Trachea (tissue), 1 donor: ENCODE data around the gene IFRD1.

GRCh38 chr7:107961235-107962003 is 41.5 kb downstream of the LAMB1 start:
- PRO-cap = no peak

GRCh38 chr7:107980539-107980912 is 22.4 kb downstream of the LAMB1 start:
- PRO-cap = no peak

GRCh38 chr7:107999373-108000197 is 3.4 kb downstream of the LAMB1 start:
- PRO-cap = no peak

DNA sequence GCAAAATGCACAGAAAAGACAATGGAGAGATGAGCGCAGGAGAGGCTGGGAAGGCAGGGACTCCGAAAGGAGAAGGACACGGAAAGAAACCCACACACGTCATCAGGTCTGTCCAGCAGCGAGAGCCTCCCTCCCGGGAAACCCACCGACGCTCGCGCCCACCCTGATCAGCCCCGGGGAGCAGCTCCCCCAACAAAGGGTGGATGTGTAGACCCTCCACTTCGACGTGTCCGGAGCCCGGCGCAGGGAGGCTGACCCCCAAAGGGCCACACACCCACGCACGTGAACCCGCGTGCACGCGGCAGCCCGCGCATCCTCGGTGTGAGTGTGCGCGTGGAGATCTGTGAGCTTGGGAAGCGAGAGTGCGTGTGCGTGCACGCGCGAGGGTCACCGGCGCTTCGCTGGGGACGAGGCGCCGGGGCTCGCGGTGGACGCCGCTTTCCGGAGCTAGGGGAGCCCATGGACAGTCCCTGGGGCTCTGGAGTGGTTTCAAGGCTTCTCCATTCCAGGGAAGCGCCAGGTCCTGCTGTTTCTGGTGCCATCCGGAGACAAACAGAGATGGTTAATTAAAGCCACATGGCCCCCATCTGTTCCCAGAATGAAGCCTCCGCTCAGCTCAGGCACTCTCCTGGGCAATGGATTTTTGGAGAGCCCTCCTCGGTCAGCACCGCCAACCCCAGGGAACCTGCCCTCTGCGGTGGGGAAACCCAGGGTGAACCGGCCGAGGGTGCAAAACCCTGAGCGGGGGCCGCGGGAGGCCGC is 927 bp downstream of the LAMB1 start:
- PRO-cap = bidirectional peak, plus-strand start at position 346 of the sequence, minus-strand start at position 323 of the sequence

GRCh38 chr7:108245957-108246834 is 116.0 kb upstream of the LAMB4 start:
- PRO-cap = no peak

DNA sequence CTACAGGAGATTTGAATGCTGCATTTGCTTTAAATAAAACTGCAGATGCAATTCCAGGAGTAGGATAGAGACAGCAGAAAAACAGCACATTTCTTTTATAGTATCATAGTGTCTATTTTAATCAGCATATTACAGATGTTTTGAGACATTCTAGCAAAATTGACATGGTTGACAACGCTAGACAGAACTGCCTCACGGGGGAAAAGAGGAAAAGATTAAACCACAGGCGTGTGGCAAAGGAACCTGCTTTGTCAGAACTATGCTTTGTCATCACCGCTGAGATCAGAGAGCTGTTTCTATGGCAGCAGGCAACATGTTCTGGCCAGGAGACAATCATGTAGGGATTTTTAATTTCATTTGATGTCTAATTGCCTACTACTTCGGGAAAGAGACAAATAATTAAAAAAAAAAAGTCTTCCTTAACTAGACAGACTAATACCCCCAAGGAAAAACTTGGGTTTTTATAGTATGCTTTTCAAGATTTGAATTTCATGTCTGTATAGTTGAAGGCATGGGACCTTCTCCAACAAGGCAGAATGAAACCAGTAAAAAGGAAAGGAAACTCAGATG is 40.0 kb downstream of the NRCAM start:
- PRO-cap = no peak

DNA sequence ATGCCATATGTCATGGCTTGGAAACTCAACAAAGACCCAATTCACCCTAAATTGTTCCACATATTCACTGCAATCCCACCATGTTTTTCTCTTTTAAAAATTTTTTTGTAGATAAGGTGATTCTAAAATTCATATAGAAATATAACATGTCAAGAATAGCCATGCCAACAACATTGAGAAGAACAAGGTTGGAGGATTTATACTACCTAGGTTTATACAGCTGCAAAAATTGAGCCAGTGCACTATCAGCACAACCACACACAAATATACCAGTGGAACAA is 21.5 kb downstream of the PNPLA8 start:
- PRO-cap = no peak

- PRO-cap = unidirectional peak, plus-strand start at chr7:108570616; unidirectional peak, plus-strand start at chr7:108570745
These were observed 789 bp downstream of the DNAJB9 start for GRCh38 chr7:108570378-108570947.

DNA sequence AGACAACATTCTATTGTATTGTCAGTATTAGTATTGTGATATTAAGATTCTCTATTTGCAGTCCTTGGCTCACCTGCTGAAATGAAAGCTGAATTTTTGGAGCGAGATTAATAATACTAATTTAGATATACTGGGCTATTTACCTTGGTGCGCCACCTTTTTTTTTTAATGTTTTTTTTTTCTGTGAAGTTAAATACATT is 1.4 kb downstream of the DNAJB9 start:
- PRO-cap = no peak

DNA sequence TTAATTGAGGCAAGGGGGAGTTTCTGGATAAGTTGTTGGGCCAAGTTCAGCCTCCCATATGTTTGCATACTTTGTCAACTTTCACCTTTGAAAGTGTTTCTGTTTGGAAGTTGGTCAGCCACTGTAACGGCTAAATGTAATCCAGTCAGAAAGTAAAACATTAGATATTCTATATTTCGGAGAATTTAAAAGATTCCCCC is 567.9 kb upstream of the LRRN3 start:
- PRO-cap = no peak

GRCh38 chr7:110870018-110870502 is 220.9 kb upstream of the LRRN3 start:
- PRO-cap = no peak

- PRO-cap = unidirectional peak, plus-strand start at chr7:111067435
These were observed 23.8 kb upstream of the LRRN3 start for GRCh38 chr7:111067153-111067564.

DNA sequence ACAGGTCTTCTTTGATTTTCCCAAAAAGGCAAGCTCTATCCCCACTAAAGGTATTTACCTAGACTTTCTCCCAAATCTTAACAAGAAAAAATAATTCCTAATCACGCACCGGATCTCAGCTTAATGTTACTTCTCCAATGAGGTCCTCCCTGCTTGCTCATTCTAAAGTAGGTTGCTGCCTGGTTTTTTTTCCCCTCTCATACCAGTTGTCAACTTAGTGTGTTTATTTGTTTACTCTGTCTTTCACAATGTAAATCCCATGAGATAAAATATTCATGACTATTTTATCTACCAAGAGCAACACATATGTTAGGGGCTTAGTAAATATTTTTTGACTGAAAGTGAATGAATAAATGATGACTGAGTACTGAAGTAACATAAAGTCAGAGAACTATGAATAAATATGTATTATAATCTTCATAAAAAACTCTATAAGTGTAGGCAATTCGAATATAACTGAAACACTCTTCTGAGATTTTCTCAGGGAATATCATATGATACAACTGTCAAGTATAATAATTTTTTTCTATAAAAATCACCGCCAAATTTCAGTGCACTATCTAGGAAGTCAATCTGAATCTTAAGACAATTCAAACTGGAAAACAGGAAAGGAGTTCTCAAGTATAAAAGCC is 140.6 kb downstream of the LRRN3 start:
- PRO-cap = no peak

- PRO-cap = no peak
These were observed 49.0 kb downstream of the DOCK4 start for GRCh38 chr7:112157158-112157689.

- PRO-cap = no peak
These were observed 13.9 kb downstream of the DOCK4 start for GRCh38 chr7:112192155-112192785.

DNA sequence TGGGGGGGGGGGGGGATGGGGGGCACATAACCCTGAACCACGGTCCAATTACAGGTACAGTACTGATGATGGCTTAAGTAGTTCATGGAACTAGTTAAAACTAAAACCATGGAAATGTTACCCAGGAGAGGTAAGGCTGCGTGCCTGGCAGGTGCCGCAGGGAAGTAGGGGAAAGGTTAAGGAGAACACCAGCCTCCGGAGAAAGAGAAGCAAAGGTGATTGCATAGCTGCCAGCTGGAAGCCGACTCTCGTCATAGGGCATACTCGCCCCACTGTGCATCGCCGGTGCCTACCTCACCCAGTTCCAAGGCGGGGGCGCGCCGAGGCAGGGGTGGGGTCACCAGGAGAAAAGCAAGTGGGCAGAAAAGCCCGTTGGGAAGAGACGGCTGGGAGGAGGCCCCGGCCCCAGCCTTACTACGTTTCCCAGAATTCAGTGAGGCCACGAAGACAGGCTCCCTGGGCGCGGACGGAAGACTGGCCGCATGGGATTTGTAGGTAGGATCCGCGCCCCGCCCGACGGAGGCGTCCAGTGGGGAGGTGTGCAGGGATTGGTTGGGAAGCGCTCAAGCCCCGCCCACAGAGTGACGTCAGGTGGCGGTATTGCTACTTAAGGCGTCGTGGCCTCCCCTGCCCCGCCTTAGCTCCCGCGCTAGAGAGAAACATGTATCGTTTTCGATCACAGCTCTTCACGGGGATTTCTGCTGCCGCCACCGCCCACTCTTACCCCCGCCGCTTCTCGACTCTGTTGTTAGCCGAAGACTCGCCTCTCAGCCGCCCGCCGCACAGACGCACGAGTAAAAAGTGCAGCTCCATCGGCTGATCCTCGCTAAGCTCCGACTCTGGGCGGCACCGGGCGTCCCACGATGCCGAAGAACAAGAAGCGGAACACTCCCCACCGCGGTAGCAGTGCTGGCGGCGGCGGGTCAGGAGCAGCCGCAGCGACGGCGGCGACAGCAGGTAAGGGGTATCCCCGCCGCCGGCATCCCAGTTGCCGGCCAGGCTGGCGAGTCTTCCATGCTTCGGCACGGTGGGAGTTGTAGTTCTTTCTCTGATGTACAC is at the start of gene IFRD1:
Gene IFRD1, plus strand, starts transcription at position 635 of the 1,059 bp plus-strand sequence.
- PRO-cap = bidirectional peak, plus-strand start at position 375 of the sequence, minus-strand start at position 353 of the sequence; bidirectional peak, plus-strand start at position 635 of the sequence, minus-strand start at position 468 of the sequence; bidirectional peak, plus-strand start outside the sequence, minus-strand start at position 1,010 of the sequence

GRCh38 chr7:112475403-112475901 is 5.3 kb upstream of the LSMEM1 start:
- PRO-cap = no peak

- PRO-cap = no peak
These were observed 3.8 kb downstream of the LSMEM1 start for GRCh38 chr7:112484507-112485136.

DNA sequence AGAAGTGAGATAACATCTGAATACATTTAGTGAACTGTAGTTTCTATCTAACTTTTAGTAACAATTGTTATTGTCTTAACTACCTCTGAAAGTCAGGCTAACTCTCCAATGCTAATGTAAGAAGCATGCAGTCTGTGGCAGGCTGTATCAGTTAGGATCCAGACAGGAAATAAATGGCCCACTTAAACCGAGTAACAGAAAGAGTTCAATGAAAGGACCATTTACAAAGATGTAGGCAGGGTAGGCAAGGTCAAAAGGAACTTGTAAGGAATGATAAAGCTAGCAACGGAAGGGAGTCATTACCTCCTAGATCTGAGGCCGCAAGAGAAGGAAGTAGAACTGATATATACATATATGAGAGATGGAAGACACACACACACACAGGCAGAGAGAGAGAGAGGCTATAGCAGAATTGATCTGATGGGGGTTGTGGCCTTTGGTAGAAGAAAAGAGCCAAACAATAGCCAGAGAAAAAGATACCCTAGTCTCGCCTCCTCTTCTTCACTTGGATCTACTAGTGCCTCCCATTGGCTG is 91.1 kb downstream of the LSMEM1 start:
- PRO-cap = no peak

GRCh38 chr7:112939982-112940725 is 479 bp upstream of the BMT2 start:
- PRO-cap = bidirectional peak, plus-strand start at chr7:112940023, minus-strand start at chr7:112939799; bidirectional peak, plus-strand start at chr7:112940134, minus-strand start at chr7:112940104